ENCODE measurements around a stretch of chr6.

DNA sequence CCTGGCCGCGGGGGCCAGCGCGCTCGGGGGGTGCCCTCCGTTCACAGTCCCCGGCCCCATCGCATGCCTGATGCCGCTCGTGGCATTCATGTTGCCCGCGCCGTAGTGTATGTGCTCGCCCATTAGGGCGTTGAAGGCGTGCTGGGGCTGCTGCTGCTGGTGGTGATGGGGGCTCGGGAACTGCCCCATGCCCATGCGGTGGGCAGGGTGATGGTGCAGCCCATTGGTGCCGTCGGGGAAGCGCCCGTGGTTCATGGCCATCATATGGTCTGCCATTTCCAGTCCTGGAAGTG is 833 bp downstream of the CITED2 start:
- PRO-cap, result no peak

DNA sequence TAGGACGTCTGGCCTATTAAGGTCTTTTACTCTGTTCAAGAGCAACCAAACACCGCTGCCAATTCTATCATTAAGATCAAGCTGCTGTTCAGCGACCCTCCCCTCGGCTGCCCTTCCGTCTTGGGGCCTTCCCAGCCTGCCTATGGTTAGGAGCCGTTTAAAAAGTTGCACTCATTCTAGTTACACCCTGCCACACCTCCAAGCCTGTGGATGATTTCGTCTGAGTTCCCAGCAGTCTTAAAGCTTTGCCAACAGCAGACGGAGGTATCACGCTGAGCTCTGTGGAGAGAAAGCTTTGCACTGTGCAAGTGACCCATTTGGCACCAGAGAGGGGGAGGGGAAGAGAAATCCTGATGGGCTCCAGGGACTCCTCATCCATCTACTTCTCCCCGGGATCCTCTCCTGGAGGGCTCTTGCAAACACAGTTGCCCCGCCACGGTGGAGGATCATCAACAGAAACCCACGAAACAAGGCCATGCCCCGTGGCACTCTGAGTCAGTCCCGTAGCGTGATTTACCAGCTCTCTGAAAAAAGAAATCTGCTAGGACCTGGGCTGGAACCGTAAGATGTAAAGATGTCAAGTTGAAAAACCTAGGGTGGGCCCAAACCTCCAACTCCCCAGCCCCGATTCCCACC is 98.8 kb upstream of the CITED2 start:
- PRO-cap, result no peak

- PRO-cap, result no peak
Measured at GRCh38 chr6:139530925-139531605, 156.6 kb upstream of the CITED2 start.

DNA sequence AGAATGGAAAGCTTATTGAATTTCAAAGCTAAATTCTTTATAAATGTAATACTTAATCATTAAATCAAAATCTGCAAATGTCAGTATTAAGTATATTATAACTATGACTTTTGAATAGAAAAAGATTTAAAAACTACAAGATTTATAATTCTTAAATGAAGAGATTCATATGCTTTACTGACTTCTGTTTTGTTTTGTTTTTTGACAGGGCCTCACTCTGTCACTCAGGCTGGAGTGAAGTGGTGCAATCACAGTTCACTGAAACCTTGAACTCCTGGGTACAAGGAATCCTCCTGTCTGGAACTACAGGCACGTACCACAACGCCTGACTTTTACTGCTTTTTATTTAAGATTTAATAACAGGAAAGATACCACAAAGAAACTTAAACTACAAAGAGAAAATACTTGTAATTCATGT is 940.2 kb upstream of the CITED2 start:
- PRO-cap, result no peak

- PRO-cap, result no peak
Measured at GRCh38 chr6:141260882-141261384, 871.8 kb upstream of the GJE1 start.

DNA sequence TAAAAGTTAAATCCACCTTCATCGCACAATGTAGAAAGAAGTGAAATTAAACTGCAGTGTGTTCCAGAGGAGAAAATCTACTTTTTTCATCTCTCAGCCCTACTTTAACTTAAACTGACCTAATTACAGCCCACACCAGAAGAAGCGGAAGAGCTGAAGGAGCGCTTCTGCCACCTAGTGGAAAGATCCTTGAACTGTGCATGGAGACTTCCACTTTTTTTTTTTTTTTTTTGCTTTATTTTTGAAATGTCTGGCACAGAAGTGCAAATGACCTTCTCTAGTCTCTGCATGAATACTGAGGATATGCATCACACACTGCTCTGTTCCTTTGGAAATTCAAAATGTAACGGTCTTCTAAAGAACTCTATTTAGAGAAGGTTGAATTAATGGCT is 569.9 kb upstream of the GJE1 start:
- PRO-cap, result no peak

DNA sequence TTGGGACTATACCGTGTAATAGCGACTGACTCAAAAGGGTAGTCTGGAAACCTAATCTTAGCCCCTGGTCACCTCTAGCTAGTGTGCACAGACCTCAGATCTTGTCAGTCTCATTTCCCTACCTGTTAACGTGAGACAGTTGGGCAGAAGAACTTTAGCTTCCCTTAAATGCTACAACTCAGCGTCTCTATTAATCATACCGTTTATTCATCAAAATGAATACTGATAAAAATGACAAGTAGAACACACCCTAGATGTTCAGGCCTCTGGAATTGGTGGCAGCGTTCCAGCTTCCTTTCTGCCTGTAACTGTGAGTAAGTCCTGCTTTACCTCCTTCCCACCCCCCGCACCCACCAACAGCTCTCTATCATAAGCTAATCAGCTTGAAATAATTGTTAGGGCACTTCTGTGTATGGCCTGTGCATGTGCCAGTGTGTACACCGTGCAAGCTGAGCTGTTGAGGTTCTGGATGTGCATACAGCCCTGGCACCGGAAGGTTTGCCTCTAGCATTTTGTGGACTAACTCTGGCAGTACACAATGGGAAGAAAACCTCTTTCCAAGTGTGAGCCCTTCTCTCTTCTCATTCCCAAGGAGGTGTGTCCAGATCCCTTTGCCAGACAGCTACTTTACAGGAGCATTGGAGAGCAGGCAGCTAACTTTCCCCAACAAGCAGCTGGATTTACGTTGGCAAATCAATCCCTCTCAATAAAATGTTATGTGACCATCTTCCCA is 1.0 kb upstream of the ADGRG6 start:
- PRO-cap, result no peak

DNA sequence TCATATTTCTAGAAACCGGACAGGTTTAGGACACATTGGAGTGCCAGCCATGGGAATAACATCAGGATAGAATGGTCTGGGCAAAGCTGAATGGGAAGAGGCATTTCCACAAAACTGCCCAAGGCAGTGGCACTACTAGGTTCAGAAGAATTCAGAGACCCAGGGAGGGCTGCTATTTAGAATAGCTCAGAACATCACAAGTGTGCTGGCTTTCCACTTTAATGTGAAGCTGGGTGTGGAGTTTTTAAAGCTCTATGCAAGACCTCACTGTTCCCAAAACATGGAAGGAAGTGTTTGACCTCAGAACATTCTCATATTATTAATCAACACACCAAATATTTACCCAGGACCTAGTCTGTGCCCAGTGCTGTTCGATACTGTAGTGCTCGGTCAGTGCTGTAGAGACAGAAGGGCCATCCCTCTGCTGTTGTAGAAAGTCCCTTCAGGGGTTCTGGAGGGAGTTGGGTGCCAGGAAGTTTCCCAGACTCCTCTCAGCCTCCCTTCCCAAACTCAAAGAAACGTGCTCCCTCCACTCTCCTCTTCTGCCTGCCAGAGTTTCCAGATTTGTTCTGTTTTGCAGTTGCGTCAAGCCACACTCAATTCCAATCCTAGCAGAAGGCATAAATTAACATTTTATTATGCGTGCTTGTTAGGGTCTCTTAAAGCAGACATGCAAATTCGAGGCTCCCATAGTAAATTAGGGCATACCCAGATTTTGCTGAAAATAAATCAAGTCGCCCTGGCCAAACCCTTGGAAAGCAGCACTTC is 248.8 kb downstream of the HIVEP2 start:
- PRO-cap, result no peak

DNA sequence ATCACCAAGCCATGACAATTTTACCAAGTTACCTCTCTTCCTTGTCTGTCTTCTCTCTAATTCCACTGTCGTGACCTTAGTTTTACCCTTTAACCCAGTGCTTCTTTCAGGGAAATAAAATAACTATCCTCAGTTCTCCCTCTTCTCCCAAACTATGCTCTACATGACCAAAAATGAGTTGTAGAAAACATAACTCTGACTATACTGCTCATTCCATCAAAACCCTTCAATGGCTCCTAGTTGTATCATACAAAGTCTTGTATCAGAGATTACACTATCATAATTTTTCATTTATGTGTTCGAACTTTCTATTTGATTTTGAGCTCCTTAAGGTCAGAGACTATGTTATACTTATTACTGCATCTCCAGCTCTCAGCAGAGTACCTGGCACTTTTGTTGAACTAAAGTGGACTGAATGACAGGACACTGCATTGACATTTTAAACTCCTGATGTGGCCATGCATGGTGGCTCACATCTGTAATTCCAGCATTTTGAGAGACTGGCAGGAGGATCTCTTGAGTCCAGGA is 56.2 kb downstream of the HIVEP2 start:
- PRO-cap, result no peak

GRCh38 chr6:142907223-142907863 is 37.6 kb downstream of the HIVEP2 start:
- PRO-cap, result no peak

GRCh38 chr6:142928232-142928684 is 16.7 kb downstream of the HIVEP2 start:
- PRO-cap, result no peak

- PRO-cap, result no peak
Measured at GRCh38 chr6:143097153-143097879, 36.6 kb downstream of the AIG1 start.

- PRO-cap, result no peak
Measured at GRCh38 chr6:143204142-143204760, 143.6 kb downstream of the AIG1 start.

GRCh38 chr6:143332930-143333561 is 117.4 kb downstream of the ADAT2 start:
- PRO-cap, result no peak

GRCh38 chr6:143535221-143535772 is 23.8 kb upstream of the FUCA2 start:
- PRO-cap, result no peak

GRCh38 chr6:143556418-143556807 is 44.9 kb upstream of the FUCA2 start:
- PRO-cap, result no peak

DNA sequence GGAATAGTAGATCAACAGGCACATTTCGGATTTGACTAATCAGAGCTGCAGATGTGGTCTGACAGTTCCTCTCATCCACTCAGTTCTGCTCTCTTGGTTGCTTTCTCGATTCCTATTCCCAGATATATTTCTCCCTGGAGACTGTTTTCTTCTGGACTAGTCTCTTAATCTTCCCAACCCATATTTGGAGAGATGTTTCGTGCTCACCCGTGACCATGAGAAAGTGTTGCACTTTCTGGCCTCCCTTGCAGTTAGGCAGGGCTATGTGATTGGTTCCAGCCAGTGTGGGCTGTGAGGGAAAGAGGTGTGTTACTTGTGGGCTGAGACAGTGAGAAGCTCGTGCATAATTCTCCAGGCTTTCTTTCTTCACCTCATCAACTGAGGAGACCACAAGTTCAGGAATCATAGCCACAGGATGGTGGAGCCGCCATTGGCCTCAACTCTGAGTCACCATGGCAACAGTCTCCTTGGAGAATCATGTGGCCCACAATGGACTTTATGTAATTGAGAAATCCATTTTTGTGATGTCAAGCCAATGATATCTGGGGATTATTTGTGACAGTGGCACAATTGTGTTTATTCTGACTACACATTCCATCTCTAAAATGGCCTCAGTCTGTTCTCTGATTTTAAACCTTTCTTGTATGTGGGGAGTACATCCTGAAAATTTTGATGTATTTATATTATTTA is 57.5 kb upstream of the FUCA2 start:
- PRO-cap, result no peak

DNA sequence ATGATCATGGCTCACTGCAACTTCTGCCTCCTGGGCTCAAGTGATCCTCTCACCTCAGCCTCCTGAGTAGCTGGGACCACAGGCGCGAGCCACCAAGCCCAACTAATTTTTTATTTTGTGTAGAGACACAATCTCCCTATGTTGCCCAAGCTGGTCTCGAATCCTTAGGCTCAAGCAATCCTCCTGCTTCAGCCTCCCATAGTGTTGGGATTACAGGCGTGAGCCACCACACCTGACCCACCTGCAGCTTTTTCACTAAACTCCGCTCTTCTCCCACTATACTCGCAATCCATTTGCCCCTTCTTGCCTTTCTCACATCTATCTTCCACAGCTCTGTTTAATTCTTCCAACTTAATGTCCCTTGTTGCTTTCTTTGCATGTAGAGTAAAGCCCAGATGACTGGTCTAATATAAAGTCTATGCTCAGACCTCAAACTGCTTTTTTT is 18.8 kb downstream of the ZC2HC1B start:
- PRO-cap, result no peak

DNA sequence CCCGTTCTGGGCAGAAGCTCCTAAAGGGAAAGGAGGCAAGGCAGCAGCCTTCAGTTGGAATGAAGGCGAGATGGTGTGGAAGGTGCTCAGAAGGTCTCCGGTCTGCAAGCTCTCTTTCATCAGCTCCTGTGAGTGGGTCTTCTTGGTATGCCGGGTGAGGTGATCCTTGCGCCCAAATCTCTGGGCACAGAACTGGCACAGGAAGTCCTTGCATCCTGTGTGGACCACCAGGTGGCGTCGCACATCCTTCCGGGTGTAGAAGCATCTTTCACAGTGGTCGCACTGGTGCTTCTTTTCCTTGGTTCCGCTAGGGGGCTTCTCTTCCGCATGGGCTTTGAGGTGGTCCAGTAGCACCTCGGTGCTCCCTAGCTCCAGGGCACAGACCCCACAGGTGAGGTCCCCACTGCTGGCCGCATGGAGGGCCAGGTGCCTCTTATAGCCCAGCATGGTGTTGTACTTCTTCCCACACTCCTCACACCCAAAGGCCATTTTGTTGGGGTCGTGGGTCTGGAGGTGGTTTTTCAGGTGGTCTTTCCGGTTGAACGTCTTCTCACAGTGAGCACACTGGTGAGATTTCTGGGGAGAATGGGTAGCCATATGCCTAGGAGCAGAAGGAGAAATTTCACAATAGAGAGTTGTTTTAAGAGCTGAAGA is 65.9 kb downstream of the PLAGL1 start:
- PRO-cap, result no peak

GRCh38 chr6:144190460-144191025 is 40.2 kb downstream of the STX11 start:
- PRO-cap, result no peak